Omental fat pad (tissue), 4 donors: ENCODE results near the gene IL17D.

DNA sequence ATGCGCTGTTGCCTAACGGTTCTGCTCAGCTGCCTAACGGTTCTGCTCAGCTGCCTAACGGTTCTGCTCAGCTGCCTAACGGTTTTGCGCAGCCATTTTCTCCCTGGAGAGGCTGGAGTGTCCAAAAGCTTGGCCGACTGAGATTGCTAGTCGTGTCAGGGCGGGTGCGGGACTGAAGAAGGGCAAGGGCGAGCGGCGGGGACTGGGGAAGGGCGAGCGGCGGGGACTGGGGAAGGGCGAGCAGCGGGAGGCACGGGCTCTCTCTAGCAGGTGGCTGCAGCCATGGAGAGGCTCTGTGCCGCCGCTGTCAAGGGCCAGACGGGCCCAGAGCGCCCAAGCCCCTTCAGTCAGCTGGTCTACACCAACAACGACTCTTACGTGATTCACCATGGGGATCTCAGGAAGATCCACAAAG, 773.0 kb downstream of the TUBA3C start:
- PRO-cap: no peak
- RAMPAGE, long total RNA, 4 experiments: no peak in any of the 4 experiments

DNA sequence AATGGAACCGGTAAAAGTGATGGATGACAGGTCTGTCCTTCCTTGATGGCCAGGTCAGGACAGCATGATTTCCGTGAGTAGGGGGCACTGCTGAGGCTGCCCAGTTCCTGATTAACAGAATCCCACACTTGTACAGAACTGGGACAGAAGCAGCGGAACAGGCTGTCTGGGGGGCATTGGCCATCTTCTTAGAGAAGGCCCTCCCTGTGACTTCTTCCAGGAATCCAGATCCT, 31.9 kb downstream of the TUBA3C start:
- PRO-cap: no peak
- RAMPAGE, long total RNA, 4 experiments: no peak in any of the 4 experiments

GRCh38 chr13:19344367-19344587, 162.7 kb upstream of the TUBA3C start:
- PRO-cap: no peak
- RAMPAGE, long total RNA, 4 experiments: no peak in any of the 4 experiments

DNA sequence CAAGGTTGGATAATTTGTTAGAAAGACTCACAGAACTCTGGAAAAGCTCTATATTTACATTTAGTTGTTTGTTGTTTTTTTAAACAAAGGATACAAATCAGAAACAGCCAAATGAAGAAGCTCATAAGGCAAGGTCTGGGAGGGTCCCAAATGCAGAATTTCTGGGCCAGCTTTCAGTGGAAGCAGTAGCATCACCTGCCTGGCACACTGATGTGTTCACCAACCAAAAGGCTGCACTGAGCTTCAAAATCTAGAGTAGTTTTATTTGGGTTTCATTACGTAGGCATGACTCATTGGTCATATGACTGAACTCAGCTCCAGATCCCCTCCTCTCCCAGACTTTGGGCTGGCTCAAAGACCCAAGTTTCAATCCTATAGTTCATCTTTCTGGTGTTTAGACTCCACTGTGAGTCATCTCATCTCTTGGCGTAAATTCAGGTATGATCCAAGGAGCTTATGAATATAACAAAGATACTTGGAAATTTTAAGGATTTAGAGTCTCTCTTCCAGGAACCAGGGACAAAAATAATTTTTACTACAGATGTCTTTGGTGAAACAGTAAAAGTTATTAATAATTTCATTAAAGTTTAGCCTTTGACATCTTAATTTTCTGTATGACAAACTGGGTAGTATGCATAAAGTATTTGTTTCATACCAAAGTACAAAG, 17.7 kb downstream of the ZMYM5 start:
- PRO-cap: no peak
- RAMPAGE, long total RNA, 4 experiments: no peak in any of the 4 experiments

DNA sequence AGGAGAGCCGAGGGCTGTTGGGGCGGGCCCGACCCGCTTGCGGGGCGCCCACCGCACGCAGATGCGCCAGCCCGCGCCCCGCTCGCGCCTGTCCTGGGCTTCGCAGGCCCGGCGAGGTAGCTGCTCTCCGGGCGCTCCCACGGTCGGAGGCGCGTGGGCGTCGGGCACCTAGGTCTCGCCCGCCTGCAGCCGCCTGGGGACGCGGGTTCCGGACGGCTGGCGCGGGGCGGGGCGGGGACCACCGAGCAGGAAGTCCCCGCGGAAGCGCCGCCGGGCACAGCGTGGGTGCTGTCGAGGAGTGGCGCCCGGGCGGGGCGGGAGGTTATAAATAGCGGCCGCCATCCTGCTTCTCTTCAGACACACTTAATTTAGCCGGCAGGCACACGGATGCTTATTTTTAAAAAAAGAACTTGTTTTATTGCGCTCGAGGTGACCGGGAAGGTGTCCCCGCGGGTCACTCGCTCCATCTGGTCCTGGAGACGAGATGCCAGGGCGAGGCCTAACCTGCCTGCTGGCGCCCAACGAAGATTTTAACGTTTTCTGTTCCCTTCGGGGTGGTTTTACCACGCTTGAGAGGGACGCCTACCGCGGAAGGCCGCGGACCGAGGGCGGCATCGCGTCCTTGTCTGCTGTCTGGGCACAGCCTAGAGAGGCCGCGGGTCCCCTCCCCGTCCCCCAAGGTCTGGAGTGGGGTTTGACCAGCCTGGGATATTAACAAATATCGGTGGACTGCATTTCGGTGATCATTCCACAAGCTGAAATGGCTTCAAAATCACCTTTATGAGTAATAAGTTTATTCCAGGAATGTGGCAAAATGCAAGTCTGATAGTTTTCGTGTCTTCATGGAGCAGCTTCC, 724 bp upstream of the GJA3 start:
- PRO-cap: no peak
- RAMPAGE, long total RNA, 4 experiments: no peak in any of the 4 experiments

- PRO-cap: no peak
- RAMPAGE, long total RNA, 4 experiments: no peak in any of the 4 experiments
These were observed 15.6 kb downstream of the GJB2 start for GRCh38 chr13:20177002-20177604.

DNA sequence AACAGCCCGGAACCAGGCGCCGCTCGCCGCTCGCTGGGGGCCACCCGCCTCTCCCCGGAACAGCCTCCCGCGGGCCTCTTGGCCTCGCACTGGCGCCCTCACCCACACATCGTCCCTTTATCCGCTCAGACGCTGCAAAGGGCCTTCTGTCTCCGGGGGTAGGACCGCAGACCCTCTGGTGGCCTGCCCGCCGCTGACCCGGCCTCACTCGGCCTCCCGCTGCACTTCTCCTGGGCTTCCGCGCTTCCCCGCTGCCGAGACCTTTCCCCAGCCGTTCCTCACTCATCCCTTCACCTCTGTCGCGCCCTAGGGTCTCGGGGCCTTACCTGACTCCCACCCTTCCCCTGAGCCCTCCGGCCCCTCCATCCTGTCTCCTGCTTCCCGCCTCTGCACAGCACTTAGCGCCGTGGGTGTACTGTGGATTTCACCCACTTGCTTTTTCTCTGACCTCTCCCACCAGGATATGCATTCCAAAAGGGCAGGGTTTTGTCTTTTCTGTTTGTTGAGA, 69.7 kb upstream of the GJB6 start:
- PRO-cap: no peak
- RAMPAGE, long total RNA, 4 experiments: no peak in any of the 4 experiments

DNA sequence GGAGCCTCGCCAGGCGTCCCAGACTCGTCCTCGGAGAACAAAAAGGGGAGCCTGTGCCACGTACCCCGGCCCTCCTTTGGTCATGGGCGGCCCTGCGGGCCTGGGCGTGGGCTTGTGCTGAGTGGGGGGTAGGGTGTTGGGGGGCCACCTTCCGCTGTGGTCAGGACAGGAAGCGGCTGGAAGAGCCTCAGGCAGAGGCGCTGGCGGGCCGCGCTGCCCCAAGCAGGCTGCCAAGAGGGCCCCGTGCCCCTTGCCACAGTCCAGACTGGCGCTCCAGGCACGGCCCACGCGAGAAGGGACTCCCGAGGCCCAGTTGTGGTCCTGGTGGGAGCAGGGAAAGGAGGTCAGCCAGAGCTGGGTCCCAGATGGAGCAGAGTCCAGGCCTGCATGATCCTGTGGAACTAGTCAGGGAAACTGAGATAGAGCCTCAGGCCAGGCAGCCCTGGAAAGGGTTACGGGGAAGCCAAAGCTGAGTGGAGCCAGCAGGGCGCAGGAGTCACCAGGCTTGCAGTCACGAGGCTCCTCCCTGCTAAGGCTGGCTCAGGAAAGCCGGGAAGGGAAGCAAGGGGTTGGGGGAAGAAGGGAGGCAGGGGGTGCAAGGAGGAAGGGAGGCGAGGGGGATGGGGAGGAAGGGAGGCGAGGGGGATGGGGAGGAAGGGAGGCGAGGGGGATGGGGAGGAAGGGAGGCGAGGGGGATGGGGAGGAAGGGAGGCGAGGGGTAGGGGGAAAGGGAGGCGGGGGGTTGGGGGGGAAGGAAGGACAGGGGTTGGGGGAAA, 135.0 kb downstream of the CRYL1 start:
- PRO-cap: no peak
- RAMPAGE, long total RNA, 4 experiments: no peak in any of the 4 experiments

DNA sequence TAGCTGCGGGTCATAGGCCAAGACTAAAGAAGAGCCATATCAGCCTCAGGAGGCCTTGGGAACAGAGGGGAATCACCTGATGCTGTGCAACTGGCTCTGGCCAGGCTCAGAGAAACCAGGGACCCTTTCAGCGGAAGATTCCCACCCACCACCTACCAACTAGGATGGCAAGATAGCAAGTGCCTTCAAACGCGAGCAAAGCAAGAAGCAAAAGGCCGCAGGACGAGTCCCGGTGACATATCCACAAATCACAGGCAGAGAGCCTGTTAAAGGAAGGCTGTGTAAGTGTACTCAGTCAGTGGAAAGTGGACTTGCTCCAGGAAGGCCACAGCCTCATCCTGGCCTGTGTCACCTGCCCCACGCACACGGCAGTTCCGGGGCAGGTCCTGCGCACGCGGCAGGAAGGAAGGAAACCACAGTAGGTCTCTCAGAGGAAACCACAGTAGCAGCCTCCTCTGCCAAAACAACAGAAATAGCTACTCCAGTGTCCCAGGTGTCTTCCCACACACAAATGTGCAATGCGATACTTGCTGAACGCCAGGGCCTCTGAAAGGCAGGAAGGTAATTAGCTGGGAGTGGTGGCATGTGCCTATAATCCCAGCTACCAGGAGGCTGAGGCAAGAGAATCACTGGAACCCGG, 49.9 kb downstream of the CRYL1 start:
- PRO-cap: no peak
- RAMPAGE, long total RNA, 4 experiments: no peak in any of the 4 experiments

GRCh38 chr13:20520280-20520852, 5.3 kb downstream of the CRYL1 start:
- PRO-cap: no peak
- RAMPAGE, long total RNA, 4 experiments: no peak in any of the 4 experiments

DNA sequence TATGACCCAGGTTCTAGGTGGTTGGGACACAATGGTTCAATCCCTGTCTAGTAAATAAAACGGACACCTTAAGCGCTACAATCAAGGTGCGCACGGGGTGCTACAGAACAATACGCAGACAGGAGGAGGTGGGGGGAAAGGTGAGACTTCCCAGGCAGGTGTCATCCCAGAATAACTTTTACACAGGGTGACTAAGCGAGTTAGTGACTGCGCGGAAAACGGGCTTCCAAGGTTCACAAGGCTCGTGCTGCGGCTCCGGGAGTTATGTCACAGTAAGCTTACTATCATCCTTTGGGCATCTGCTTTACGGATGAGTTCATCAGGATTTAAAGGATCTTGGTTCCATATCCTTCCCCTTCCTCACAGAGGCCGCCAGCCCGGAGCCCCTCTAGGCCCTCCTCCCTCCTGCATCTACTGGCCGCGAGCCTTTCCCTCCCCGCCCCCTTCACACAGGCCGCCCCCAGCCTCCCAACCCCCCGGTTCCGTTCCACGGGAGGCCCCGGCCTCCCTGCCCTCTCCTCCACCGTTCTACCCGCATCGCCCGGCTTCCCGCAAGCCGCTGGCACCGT, 479 bp upstream of the IFT88 start:
- PRO-cap: no peak
- RAMPAGE, long total RNA, 4 experiments: no peak in any of the 4 experiments

DNA sequence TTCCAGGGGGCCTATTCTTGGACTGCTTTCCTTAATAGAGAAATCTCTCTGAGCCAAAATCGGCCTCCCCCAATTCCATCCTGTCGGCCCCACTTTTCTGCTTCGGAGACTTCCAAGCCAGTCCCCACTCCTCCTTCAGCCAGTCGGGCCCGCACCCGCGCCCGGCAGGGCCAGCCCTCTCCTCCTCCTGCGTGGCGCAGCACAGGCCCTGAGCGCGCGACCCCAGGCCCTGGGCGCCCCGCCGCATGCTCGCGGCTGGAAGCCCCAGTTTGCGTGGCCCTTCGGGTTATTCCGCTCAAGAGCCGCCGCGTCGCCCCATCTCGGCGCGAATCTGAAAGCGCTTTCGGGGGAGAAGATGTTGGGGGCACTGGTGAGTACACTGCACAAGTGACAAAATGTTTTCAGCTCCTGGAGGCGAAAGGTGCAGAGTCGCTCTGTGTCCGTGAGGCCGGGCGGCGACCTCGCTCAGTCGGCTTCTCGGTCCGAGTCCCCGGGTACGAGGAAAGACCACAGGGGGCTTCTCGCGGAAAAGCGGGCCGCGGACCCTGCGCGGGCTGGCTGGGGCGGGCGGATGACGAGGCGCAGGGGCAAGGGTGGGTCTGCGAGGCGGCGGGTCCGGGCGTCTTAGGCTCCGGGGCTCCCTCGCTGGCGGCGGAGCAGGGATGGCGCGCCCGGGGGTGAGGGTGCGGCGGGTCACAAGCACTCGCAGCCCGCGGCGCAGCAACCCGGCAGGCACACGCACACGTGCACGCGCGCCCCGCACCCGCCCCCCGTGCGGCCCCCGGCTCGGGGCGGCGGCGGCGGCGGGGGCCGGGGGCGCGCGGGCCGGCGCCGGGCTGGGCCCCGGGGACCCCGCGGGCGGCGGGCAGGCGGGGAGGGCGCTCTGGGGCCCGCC, at the start of gene IL17D:
Gene IL17D, plus strand, starts transcription at position 749 of the 895 bp plus-strand sequence.
- PRO-cap: no peak
- RAMPAGE, long total RNA, 4 experiments: no peak in any of the 4 experiments

DNA sequence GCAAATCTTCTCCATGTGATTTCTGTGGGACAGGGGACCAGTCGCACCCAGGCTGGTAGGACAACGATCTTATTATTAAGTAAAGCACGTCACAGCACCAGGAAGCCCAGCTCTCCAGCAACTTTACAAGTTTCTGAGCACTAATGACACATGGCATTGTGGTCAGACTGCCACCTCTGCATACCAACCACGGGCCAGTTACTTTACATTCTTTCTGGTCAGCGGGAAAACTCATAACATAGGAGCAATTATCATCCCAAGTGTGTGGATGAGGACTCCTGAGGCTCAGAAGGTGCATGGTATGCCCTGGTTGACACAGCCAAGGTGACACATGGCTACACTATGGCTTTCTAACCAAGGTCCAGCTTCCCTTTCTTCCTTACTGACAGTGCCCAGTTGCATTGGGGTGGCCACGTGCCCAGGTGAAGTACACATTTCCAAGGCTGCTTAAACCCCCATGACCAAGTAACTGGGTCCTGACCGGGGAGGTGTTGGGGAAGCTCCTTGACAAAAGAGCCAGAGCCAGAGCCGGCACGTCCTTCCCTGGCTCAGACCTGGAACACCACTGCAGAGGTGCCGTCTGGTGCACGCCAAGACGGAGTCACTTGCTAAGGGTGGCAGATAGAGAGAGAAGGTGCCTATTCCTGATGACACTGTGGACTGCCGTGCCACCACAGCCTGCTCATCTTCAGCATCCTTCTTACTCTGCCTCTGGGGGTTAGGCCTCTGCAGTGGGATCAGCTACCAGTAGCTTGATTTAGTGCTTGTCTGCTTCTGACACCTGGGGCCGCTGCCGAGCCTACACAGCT, 27.2 kb downstream of the LATS2 start:
- PRO-cap: no peak
- RAMPAGE, long total RNA, 4 experiments: no peak in any of the 4 experiments

- PRO-cap: no peak
- RAMPAGE, long total RNA, 4 experiments: no peak in any of the 4 experiments
These were observed 29.2 kb downstream of the ZDHHC20 start for GRCh38 chr13:21429824-21430414.

GRCh38 chr13:21536970-21537635, 66.9 kb downstream of the MICU2 start:
- PRO-cap: no peak
- RAMPAGE, long total RNA, 4 experiments: no peak in any of the 4 experiments

DNA sequence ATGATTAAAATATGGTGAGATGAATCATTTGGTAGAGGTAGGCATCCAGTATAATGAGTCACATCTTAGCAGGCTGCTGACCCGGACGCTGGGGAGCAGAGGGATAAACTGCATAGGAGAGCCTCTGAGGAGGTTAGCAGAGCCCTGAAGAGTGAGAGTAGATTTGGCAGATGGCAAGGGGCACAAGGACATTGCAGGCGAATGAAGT, 293.8 kb downstream of the FGF9 start:
- PRO-cap: no peak
- RAMPAGE, long total RNA, 4 experiments: no peak in any of the 4 experiments

GRCh38 chr13:22017262-22017676, 346.4 kb downstream of the FGF9 start:
- PRO-cap: no peak
- RAMPAGE, long total RNA, 4 experiments: no peak in any of the 4 experiments

DNA sequence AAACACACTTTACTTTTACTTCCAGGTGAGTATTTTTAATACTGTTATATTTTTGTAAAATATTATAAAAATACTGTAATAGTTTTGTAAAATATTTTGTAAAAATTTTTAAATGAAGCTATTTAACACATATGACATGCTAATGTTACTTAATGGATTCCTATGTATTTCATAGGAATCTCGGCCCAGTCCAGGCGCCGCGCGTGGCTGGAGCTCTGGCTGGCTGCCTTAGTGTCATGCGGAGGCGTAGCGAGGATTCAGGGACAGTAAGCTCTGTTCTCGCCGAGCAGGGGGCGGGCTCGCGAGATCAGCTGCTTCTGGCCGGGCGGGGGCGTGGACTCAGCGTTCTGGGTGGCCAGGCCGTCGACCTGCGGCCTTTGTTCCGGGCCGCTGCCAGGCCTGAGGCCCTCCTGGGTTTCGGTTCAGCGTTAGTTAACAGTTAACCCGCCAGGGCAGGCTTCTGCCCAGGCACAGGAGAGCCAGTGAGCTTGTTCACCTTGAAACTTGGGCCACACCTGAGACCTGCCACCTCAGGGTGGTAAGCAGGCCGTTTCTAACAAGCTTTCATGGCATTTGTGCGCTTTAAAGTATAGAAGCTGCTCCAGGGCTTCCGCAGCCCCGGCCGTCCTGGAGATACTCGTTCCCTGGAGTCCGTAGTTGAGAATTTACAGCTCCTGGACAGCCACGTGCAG, 332.3 kb upstream of the SGCG start:
- PRO-cap: no peak
- RAMPAGE, long total RNA, 4 experiments: no peak in any of the 4 experiments

- PRO-cap: no peak
- RAMPAGE, long total RNA, 4 experiments: no peak in any of the 4 experiments
These were observed 93.4 kb downstream of the SACS start for GRCh38 chr13:23339674-23340846.

DNA sequence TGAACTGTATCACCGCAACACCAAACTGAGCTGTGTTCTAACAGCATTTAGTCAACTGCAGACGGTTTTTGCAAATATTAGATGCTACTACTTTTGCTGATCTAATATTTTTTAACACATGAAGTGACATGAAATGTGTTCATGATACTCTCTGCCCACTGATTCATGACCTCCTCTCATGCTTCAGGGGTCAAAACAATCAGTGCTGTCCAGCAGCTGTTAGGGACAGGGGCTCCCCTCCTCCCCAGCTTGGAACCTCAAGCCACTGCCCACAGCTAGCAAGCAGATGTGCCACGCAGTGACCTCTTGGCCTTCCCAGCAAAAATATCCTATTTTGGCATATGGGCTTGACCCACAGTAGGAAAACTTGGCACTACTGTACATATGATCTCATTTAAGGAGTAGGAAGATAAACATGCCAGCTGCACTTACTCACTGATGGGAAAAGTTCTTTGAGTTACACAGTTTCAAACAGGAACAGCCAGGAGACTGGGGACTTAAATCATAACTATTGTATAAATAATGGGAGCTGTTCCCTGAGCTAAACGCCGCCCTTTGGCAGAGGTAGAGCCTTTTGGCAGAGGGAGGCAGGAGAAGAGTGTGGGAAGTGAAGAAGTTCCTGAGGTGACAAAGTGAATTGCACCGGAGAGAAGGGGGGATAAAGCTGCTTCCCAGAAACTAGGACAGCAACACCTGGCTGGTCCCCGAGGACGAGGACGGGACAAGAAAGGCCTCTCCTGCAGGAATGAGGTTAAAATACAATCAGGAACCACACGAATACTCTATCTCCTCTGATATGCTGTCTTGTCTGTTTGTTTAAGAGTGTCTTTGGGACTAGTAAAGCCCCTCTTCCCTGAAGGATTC, 6.1 kb downstream of the SACS start:
- PRO-cap: no peak
- RAMPAGE, long total RNA, 4 experiments: no peak in any of the 4 experiments